Cardiac ventricle fibroblast (primary cell): ENCODE data around the gene GOLGB1.

GRCh38 chr3:119175804-119176975 lies 2.8 kb downstream of the UPK1B start:
- RAMPAGE, long total RNA, result no peak

- RAMPAGE, long total RNA, result no peak
These were observed 17.3 kb upstream of the B4GALT4 start for GRCh38 chr3:119257938-119258334.

DNA sequence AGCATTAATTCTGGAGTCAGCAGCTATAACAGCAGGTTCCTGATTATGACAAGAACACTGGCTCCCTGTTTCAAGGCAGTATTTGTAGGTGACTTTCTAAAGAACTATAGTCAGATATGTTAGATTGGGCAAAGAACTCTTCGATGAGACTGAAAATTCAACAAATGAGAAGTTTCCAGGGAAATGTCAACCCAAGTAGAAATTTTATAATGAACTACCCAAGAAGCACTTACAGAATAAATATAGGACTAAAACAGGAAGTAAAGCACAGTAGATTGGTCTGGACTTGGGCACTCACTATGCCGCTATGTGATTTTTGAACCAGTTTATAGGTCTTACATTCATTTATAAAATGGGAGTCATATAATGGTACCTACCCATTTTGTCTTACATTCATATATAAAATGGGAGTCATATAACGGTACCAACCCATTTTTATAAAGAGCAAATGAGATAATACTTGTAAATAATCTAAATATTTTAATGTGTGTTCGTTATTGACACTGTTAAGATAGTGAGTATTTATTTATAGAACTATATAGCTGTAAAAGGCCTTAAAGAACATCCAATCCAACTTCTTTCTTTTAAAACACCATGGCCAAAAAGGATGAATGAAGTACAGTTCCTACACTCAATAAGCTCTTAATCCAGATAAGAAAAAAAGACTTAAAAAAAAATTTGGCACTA lies 7.6 kb downstream of the TMEM39A start:
- RAMPAGE, long total RNA, result no peak

DNA sequence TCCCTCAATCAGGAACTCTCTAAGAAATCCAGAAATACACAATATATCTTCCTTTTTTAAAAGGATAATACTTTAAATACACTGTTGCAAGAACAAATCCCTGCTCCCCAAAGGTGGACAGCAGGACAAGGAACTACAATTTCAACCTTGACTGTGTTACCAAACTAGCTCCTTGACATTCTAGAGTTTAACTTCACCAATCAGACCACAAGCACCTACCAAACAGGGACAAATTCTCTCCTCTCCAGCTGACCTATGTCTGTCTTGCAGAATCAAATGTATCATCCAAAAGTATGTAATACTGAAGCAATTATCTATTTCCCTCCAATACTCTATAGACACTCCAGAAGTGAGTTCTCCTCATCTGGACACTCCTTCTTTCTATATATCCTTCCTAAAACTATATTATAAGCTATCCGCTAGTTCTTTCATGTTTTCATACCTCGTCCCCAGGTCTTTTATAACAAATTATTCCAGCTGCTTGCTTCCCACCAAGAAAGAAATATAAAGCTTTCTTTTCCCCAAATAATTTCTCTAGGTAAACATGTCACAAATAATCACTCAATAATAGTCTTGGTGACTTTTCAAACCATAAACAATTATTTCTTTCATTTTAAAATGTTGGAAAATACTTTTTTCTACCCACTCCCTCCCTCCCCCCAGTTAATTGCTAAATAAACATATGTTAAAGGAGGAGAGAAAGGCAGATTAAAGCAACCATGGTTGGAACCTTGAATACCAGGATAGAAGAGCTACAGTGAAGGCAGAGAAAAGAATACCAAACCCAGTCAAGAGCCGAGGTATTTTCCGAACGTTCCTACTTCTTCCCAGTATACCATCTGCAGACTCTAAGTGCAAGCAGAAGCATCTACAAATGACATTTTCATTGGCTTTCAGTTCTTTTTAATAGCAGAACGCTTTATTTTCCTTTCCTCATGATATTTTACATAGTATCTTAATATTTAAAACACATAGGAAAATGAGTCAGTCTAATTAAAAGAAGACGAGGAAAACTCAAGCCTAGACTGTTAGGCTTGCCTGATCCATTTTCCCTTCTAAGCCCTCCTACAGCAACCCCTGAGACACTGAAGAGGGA lies 3.5 kb downstream of the TMEM39A start:
- RAMPAGE, long total RNA, result no peak

DNA sequence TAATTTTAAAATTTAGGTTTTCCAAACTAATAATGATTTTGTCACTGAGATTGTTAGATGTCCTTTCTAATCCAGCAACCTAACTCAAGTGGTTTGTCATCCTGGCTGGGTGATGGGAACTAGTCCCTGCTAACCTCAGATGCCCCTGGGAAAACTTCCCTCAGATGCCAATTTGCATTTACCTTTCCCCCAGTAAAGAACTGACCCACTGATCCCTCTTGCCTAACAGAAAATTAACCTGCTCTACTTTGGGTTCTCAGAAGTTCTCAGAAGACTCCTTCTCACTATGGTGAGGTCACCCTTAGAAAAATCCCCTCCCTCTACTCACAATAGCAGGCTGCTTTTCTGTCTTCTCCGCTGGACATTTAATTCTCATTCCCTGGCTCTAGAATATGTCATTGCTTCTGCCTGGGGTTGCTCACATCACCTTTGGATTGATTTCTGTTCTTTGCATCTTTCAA lies 683 bp downstream of the PLA1A start:
- RAMPAGE, long total RNA, result no peak

DNA sequence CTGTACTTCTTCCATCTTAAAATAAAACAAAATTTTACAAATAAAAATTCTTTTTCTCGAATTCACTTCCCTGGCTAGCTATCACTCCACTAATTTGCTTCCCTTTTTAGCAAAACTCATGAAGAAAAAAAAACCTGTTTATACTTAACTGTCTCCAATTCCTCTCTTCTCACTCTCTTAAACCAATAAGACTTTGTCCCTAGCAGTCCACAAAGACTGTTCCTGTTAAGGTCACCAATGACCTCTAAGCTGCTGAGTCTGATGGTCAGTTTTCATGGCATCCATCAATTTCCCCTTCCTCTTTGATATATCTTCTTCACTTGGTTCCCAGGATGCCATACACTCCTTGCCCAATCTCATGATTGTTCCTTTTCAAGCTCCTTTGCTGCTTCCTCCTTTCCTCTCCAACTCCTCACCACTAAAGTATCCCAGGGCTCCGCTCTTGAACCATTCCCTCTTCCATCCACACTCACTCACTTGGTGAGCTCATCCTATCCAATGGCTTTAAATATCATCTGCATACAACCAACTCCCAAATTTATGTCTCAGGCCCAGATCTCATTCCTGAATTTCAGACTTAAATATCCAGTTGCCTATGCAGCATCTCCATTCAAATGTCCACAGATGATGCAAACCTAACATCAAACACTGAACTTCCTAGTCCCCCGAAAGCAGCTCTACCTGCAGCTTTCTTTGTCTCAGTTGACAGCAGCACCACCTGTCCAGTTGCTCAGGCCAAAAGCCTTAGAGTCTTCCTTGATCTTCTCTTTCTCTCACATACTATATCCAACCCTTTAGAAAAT lies 10.0 kb downstream of the POPDC2 start:
- RAMPAGE, long total RNA, result no peak

DNA sequence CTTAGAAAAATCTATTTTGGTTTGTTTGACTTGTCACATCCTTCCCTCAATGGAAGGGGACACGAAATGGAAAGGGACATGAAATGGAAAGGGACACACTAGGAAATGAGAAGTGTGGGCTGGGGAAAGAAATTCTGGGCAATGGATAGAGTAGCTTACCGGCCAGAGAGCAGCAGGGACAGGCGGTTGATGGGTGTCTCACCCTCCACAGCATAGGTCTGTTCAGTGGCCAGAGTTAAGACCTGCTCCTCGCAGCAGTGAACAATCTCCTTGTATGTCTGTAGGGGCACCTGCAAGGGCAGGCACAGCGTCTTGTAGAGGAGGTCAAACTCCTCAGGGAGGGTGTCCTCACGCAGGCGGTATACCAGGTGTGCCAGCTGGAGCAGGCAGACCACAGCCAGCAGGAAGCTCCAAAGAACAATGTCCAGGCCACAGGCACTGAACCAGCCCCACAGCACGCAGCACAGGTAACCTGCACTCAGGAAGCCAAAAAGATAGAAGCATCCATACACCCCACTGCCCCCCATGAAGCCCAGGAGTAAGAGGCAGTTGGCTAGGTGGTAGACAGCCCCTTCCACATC lies 525 bp downstream of the POPDC2 start:
- RAMPAGE, long total RNA, result no peak

DNA sequence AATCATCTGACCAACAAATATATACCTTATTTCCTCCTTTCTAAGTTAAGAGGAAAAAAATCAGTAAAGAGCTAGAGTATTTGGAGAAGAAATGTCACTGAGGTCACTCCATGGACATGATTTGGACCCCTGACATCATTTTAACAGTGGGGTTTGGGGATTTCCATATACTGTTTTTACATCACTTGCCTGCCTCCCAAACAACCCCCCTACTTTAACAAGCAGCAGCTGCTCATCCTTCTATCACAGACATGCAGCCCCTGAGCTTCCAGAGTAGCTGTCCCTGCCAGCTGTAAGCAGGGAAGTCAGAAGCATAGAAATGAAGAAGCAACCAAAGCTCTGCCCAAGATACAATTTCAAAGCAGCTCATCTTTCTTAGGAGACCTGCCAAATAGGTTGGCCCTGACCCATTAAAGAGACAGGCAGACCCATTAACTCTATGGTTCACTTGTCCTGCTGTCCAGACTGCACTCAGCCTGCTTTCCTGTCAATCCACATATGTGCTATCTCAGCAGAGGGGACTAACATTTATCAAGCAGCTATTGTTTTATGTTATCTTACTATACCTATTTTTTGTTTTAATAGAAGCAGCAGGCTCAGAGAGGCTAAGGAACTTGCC lies 2.6 kb upstream of the POPDC2 start:
- RAMPAGE, long total RNA, result no peak

GRCh38 chr3:120033603-120034441 lies 60.4 kb downstream of the GSK3B start:
- RAMPAGE, long total RNA, result no peak

DNA sequence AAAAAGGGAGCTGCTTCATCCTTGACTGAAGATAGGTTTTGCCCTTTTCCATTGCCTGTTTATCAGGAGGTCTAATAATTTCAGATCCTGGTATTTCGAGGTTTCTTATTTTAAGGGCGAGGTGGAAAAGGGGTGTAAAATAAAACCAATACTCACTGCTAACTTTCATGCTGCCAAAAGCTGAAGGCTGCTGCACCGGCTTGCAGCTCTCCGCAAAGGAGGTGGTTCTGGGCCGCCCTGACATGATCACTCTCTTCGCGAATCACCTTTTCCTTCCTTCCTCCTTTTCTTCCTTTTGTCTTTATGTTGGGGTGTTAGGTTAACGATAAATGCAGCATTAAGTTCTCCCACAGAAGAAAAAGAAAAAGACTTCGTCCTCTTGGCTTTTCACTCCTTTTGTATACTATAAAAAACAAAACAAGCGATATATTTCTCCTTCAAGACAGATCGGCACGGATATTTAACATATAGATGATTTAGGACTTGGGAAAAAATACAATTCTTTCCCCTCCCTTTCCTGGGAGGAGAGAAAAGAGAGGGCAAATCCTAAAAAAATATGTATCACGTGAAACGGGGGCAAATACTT lies 963 bp downstream of the GSK3B start:
- RAMPAGE, long total RNA, result no peak

- RAMPAGE, long total RNA, result no peak
These were observed 29.5 kb downstream of the FSTL1 start for GRCh38 chr3:120421162-120421737.

DNA sequence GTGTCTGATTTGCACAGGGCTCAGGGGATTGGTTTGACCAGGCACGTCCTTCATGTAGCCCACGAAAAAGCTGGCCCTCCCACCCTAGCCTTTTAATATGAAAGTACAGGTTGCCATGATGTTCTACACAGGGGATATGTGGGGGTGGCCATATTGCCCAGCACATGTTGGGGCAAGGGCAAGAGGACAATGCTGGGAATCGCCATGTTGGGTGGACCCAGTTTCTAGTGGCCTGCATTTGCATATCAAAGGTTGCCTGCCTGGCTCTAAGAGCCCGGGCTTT lies 20.1 kb downstream of the NDUFB4 start:
- RAMPAGE, long total RNA, result no peak

- RAMPAGE, long total RNA, result no peak
These were observed 6.1 kb downstream of the HCLS1 start for GRCh38 chr3:121654543-121655039.

- RAMPAGE, long total RNA, result no peak
These were observed 31.2 kb upstream of the HCLS1 start for GRCh38 chr3:121691633-121692545.

DNA sequence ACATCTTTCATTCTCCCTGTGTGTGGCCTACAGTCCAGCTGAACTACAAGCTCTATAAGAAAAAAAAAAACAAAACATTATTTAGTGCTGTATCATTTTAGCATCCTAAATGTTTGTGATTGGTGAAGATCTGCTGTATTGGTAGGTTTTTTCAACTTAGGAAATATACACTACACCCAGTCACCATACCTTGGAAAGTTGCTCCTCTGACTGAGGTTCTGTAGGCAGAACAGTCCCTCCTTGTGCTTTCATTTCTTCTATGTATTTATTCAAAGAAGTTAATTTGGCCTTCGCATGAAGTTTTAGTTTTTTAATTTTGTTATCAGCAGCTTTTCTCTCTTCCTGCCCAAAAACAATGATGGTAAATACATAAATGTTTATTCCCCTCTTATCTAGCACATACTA lies 20.5 kb downstream of the GOLGB1 start:
- RAMPAGE, long total RNA, result no peak

DNA sequence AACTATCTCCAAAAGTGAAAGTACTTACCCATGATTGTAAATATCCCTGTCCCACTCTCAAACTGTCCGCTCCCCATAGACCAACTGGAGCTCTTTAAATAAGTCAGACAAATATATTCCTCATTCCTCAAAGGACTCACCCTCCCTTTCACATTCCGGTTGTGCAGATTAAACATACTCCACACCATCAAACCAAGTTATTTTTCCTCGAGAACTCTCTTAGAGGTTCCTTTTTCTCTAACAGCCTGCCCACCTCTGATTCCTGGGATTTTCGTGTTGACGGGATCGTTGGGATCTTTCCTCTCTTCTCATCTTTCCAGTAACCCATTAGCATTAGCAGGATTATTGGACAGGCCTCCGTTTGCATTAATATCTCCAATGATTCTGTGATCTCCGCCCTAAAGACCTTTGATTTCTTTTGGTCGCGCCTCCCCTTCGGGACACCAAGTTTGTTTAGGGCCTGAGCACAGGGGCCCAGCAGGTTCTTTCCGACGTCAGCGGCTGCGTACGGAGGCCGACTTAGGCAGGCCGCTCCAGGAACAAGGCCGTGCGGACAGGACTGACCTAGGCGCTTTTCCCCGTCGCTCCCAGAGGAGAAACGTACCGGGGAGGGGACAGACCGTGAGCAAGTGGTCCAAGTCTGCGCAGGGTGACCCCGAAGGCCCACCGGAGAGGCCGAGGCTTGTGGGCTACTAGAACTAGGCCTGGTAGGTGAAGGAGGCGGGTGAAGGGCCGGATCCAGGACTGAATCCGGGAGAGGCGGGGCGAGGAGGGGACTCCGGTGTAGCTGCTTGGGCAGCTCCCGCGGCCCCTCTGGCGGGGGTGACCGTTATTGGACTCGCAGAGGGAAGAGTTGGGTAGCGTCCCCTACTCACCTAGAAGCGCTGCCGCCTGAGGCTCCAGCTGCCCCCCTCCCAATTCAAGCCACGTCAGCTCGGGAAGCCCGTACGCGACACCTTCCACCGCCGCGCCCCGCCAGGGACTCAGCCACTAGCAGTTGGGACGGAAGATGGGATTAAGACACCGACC lies at the start of gene GOLGB1:
Gene GOLGB1 (minus strand): TSS at position 985 of the 1,029 bp plus-strand sequence.
- RAMPAGE, long total RNA, result no peak

- RAMPAGE, long total RNA, result no peak
These were observed 689 bp downstream of the IQCB1 start for GRCh38 chr3:121834071-121834671.

DNA sequence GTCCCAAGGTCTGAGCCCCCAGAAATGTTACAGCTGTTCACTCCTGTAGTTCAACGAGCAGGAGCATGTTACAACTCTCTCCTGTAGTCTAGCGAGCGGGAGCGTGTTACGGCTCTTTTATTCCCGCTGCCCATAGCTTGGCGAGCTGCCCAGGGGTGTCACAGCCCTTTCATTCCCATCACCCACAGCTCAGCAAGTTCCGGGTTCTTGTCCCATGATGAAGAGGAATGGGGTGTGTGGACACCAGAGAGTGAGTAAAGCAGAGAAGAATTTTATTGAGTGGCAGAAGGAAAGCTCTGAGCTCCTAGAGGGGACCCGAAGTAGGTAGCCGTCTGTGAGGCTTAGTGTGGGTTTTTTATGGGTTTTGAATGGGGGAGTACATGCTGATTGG lies 24.9 kb downstream of the SLC15A2 start:
- RAMPAGE, long total RNA, result no peak

DNA sequence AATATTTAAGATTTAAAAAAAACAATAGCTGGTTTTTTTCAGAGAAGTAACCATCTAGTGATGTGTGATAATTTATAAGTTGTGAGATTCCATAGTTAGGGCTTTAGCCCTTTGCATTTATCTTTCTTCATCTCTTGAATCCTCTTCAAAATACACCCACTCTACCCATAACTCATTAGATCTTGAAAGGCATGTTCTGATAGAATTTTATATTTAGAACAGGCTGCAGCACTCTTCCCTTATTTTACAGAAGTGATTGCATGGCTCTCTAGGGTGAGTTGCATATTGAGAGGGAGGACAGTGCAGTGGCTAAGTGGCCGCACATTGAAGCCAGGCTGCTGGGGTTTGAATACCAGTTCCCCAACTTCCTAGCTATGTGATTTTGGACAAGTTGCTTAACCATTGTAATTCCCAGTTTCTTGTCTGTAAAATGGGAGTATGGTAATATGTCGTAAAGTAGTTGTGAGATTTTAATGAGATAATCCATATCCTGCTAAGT lies 2.5 kb downstream of the CD86 start:
- RAMPAGE, long total RNA, result no peak

DNA sequence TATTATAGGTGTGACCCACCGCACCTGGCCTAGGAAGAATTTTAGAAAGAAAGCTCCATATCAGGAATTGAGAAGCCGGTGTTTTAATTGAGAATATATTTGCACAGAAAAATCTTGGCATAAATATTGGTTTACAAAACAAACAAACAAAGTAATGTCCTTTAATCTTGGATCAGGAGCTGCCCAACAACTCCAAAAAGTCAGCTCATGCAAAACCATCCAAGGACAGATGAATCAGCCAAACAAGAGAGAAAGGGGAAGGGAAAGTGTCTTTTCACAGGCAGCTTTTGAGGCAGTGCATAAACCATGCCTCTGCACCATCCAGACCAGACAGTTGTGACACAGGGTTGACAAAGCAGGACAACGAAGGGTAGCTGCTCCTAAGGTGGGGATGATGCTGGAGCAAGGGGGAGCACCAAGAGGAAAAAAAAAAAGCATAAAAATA lies 8.7 kb downstream of the CD86 start:
- RAMPAGE, long total RNA, result no peak